Natural killer cell (primary cell): ENCODE measurements around the genes TUBD1, BRIP1 and MED13.

GRCh38 chr17:59527348-59527859, 38.0 kb upstream of the DHX40 start:
- PRO-cap: no peak

- PRO-cap: no peak
Observed at GRCh38 chr17:59530941-59531229, 34.5 kb upstream of the DHX40 start.

- PRO-cap: no peak
Observed at GRCh38 chr17:59616369-59616819, 3.3 kb upstream of the CLTC start.

DNA sequence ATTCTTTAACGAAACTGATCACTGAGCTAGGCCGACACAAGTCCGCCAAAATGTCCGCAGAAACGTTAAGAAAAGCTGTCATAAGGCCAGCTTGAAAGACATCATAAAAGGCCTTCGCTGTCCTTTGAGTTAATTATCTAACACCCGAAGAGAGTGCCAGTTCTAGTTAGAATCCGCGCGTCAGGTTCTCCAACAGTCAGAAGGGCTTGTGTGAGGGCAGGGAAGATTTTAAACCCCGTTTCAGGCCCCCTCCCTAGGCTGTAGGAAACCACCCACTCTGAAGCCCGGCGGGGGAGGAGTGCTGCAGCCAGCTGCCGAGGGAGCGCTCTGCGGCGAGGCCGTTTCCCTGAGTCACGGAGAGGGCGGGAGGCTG, 700 bp upstream of the CLTC start:
- PRO-cap: bidirectional peak, plus-strand start at position 349 of the sequence, minus-strand start at position 203 of the sequence

DNA sequence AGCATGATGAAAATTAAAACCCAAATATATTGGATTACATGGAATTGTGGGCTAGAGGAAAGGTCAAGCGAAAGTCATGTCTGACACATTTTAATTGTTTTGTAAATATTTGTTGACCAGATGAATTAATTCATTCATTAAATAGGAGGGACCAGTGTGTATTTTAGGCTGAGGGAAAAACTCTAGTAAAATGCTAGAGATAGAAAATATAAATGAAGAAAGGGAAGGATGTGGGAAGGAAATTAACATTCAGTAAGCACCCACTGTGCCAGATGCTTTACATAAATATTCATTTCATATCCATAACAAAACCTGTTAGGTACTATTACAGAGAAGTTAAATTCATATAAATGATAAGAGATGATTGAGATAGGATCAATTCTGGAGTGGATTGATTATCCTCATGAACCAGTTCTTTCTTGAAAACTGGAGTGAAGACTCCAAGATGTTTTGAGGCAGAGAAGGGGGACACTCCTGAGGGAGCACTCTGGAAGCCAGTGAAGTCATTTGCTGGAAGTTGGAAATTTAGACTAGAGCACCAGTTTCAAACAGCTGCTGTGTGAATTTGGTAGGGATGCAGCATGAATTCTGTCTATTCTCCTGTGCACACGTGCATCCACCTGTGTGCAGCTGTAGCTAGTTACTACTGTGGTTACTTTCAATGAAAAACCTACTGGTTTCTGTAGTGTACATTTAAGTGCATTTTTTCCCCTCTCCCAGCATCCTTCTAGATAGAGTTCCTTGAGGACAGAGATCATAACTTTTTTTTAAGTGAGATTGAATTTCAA, 66.2 kb downstream of the TUBD1 start:
- PRO-cap: no peak

DNA sequence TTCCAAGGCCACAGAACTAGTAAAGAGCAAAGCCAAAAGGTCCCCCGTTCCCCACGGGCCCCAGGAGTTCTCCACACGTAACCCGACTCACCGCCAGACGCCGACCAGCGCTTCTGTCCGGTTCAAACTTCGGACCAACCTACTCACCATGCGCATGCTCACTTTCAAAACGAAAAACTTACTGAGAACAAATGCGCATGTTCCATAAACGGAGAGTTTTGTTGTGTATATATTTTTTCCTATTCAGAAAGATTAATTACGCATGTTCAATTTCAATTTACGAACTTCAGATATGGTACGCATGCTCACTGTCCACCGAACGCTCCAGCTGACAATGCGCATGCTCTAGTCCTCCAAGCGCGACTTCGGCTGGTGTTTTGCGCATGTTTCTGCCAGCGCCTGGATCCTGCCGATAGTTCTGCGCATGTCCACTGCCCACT, at the start of gene TUBD1:
Gene TUBD1, minus strand, starts transcription at position 338 of the 440 bp plus-strand sequence.
- PRO-cap: bidirectional peak, plus-strand start at position 74 of the sequence, minus-strand start at position 115 of the sequence; bidirectional peak, plus-strand start outside the sequence, minus-strand start at position 330 of the sequence

GRCh38 chr17:60091757-60092194, 13.1 kb upstream of the HEATR6 start:
- PRO-cap: no peak

DNA sequence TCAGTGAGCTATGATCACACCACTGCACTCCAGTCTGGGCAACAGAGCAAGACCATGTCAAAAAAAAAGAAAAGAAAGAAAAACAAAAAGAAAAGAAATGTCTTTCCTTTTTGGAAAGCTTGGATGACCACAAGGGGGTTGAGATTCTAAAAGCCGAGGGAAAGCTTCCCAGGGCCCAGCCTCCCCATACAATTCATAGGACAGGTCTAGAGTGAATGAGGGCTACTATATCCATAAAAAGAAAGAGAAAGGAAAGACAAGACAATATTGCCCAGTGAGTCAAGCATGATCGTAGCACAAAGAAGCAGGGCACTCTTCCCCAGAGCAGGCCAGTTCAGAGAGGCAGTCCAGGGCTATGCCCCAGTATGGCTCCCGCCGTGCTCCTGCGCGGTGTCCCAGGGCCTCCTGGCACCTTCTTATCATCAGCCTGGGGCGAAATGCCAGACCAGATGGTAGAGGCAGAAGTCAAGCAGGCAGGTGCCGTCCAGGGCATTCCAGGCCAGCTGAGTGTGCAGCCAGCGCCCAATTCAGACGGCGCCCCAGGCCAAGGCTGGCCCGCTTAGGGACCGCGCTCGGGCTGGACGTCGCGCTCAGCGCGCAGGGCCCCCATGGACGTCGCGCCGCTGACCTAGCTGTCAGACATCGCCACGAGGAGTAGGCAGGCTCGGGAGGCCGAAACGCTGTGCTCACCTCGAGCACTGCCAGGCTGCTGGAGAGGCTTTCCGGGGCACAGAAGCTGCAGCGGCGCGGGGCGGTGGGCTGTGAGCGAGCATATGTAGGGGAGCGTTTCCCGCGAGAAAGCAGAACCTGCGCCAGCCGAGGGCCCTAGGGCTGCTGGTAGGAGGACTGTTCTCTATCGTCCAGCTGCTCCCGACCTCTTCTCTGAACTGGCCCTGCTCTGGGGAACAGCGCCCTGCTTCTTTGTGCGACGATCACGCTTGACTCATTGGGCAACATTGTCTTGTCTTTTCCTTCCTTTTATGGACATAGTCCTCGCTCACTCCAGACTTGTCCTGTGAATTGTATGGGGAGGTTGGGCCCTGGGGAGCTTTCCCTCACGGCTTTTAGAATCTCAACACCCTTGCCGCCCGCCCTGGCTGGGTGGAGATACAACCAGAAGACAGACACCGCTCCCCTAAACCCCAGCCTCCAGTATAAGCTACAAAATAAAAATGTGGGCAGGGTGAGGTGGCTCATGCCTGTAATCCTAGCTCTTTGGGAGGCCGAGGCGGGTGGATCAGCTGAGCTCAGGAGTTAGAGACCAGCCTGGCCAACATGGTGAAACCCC, 8.6 kb upstream of the CA4 start:
- PRO-cap: no peak

DNA sequence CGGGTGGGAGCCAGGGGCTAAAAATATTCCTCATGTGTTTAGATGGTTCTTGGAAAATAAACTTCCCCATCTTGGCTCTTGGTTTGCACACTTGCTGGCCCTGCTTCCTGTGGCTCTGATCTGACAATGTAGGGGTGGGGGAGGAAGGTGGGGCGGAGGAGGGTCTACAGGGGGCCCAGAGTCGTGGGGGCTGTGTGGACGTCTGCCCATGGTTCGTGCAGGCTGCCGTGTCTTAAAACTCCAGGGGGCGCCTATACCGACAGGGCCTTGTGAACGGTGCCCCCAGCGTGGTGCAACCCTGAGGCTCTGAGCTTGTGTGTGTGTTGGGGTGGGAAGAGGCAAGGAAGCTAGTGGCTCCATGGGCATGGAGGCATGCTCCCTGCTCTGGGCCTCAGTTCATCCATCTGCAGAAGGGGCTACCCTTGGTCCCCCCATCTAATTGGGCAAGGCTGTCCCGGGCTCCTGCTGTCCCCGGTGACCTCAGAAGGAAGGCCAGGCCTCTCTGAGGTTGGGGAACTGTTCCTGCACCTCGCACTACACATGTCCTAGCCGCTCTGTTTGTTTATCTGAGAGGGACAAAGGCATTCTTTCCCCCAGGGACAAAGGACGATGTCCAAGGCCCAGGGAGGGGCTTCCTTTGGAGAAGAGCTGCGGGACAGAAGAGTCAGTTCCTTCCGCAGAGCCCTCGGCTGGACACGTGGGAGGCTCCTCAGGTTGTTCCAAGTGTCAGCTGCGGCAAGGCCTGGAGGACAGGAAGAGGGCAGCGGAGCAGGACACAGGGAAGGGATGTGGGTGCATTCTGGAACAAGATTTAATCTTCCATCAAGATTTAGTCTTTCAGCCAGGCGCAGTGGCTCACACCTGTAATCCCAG, 13.5 kb downstream of the CA4 start:
- PRO-cap: no peak

GRCh38 chr17:60340970-60341575, 50.9 kb downstream of the USP32 start:
- PRO-cap: no peak

DNA sequence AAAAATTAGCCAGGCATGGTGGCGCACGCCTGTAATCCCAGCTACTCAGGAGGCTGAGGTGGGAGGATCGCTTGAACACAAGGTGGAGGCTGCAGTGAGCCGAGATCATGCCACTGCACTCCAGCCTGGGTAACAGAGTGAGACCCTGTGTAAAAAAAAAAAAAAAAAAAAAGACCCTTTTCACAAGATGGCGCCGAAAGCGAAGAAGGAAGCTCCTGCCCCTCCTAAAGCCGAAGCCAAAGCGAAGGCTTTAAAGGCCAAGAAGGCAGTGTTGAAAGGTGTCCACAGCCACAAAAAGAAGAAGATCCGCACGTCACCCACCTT, 330.0 kb upstream of the TBX2 start:
- PRO-cap: no peak

- PRO-cap: bidirectional peak, plus-strand start at chr17:61222704, minus-strand start at chr17:61222605
Observed at GRCh38 chr17:61222326-61223051, 177.2 kb upstream of the TBX2 start.

- PRO-cap: no peak
Observed at GRCh38 chr17:61397055-61397410, 2.6 kb upstream of the TBX2 start.

GRCh38 chr17:61590687-61591058, 346 bp downstream of the NACA2 start:
- PRO-cap: no peak

DNA sequence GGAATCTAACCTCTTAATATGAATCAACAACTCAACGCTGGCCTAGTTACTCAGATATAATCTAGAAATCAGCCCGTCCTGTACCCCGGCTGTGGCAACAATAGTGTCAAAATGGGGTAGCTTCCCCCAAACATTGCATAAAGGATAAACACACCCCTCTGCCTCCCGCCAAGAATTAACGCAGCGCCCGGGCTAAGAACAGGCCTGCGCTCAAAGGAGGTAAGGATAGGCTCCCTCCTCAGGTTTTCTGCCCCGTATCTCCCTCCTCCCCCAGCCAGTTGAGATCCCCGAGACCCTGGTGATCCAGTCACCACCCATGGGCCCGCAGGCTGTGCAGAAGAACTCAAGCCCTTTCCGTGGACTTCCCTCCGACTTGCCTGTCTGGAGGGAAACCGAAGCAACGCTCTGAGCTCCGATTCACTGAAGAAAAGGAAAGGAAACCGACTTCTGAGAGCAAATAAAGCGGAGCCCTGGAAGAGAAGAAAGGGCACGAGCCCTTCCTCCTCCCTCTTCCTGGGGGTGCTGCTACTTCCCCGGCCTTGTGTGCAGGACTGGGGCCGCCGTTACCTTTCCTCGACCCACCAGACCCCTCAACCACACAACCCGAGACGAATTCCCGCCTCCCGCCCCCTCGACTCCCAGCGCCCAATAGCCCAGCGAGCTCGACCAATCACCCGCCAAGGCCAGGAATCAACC, at the start of gene BRIP1:
Gene BRIP1, minus strand, starts transcription at position 622 of the 696 bp plus-strand sequence.
- PRO-cap: bidirectional peak, plus-strand start at position 171 of the sequence, minus-strand start at position 102 of the sequence; bidirectional peak, plus-strand start outside the sequence, minus-strand start at position 596 of the sequence

DNA sequence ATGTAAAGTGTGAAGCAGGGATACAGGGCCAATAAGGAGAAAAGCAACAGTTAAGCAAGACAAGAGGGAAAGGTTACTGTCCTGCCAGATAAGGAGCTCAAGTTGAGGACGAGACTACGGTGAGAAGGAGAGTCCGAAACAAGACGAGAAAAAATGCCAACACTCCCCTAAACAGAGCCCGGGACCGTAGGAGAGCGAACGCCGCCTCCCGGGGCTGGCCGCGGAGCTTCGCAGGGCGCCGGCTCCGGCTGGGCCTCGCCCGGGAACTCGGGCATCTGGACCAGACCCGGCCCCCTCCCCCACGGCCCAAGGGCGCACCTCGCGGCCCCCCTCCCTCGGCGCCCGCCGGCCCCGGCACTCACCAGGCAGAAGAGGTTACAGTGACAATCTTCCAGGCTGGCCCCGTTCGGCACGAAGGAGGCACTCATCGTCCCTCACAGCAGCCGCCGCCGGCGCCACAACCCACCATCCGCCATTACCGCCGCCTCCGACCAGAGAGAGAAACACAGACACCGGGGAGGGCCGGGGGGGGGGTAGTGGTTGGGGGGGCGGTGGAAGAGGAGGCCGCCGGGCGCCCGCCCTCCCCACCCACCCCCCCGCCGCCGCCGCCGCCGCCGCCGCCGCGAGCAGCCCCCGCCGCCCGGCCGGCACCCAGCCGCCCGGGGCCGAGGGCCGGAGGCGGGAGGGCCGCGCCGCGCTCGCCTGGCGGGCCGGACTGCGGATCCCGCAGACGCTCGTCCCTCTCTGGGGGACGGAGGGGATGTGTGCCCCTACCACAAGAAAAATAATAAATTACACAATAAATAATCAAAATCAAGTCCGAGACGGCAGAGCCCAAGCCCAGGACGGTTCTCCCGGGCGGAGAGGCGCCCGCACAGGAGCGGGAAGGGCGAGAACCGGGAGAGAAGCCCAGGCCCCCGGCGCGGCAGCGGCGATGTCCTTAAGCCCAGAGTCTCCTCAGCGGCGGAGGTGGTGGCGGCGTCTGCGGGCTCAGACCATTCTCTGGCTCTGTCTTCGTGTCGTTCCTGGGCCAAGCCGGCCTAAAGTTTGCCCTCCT, at the start of gene MED13:
Gene MED13, minus strand, starts transcription at position 501 of the 1,057 bp plus-strand sequence.
- PRO-cap: unidirectional peak, plus-strand start at position 170 of the sequence; bidirectional peak, plus-strand start at position 536 of the sequence, minus-strand start at position 477 of the sequence; bidirectional peak, plus-strand start at position 949 of the sequence, minus-strand start at position 942 of the sequence

GRCh38 chr17:62065835-62066133, 706 bp upstream of the MED13 start:
- PRO-cap: bidirectional peak, plus-strand start at chr17:62066175, minus-strand start at chr17:62065980

DNA sequence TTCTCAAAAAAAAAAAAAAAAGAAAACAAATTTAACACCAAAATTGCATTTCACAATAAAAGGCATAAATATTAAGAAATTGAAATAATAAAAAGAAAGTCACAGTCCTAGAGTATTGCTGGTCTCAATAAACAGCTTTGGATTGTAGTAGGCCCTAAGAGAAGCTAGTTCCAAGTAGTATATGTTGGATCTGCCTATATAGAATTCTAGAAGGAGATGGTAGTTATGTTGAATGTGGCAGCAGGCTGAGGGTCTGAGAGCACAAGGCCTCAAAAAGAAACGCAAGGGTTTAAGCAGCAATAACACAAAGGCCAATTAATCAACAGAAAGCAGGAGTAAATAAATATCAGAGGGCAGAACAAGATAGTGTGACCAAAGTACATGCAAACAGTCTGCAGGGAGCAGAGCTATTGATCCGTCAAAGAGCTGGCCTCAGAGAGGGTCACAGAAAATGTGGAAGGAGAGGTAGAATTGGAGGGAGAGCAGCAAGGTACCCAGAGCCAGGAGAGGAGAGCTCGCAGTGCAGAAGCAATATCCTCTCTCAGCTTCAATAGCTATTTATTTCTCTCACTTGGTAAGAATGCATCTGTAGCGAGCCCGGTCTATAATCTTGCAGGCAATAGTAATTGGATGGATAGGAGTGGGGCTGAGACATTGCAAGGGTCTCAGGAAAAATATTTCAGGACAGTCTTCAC, 25.1 kb upstream of the MED13 start:
- PRO-cap: no peak

- PRO-cap: no peak
Observed at GRCh38 chr17:62140739-62141379, 75.8 kb upstream of the MED13 start.

DNA sequence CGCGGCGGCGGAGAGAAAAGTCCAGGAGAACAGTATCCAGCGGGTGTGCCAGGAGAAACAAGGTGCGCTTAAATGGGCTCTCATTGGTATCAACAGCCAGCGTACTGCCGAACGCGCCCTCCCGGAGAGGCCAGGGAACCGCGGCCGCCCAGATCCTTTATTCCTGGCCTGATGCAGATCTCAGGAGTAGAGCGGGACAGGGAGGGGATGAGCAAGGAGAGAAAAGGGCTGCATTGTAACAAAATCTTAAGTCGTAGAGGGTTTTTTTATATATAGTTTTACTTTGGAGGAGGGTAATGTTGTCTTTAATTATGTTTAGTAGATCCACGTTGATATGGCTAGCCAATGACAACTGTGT, 531 bp downstream of the METTL2A start:
- PRO-cap: no peak